HT1080 (cell line): ENCODE data around the gene SIK1.

DNA sequence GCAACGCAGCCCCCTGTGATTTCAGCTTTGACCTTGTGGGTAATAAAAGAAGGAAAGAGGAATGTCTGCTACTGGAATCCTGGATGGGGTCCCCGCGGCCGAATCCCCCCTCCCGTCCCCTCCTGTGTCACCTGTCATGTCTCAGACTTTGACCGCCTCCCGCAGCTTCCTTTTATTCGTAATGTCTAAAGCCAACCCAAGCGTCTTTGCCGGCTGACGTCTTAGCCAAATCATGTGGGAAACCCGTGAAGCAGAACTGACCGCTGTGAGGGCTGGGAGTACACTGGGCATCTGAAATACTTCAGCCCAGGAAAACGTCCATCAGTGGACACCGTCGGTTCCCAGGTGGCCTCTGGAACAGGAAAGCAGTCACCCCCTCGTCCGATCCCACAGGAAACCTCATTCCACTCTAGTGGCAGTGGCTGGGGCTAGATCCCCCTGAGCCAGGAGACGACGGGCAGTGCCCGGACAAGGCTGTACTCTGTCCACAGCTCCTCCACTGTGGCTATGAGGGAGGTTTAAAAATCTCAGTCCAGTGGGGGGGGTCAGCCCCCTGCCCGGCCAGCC lies 101.3 kb downstream of the WDR4 start:
RAMPAGE:
- cytosol, long total RNA: no peak
- long total RNA: no peak
- nucleus, long total RNA: no peak

RAMPAGE:
- cytosol, long total RNA: no peak
- long total RNA: no peak
- nucleus, long total RNA: no peak
Observed at GRCh38 chr21:42832772-42833805, 46.2 kb downstream of the WDR4 start.

DNA sequence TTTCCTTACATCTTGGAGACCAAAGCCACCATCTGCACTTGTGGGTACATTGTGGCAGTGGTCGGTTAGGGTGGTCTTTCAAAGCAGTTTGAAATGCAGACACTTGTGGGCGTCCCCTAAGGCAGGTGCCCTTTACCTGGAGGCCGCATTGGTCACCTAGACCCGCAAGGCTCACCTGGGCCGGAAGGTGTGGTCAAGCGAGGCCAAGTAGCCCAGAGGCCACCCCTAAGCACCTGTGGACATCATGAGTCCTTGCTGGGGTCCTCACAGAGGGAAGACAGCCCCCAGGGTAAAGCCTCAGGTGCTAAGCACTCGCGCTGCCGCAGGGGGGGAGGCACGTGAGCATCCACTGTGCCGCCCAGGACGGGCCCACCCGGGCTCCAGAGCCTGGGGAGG lies 702 bp upstream of the PKNOX1 start:
RAMPAGE:
- cytosol, long total RNA: no peak
- long total RNA: no peak
- nucleus, long total RNA: no peak

DNA sequence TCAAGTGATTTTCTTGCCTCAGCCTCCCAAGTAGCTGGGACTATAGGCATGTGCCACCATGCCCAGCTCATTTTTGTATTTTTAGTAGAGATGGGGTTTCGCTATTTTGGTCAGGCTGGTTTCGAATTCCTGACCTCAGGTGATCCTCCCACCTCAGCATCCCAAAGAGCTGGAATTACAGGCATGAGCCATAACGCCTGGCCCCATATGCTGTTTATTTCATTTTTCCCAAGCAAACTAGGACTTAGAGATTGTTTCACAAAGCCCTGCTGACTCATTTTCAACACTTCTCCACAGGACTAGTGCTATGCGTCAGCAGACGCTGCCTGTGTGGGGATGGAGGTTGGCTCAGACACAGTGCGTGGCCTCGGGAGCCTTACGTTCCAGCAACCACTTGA lies 22.6 kb downstream of the PKNOX1 start:
RAMPAGE:
- cytosol, long total RNA: no peak
- long total RNA: no peak
- nucleus, long total RNA: no peak

DNA sequence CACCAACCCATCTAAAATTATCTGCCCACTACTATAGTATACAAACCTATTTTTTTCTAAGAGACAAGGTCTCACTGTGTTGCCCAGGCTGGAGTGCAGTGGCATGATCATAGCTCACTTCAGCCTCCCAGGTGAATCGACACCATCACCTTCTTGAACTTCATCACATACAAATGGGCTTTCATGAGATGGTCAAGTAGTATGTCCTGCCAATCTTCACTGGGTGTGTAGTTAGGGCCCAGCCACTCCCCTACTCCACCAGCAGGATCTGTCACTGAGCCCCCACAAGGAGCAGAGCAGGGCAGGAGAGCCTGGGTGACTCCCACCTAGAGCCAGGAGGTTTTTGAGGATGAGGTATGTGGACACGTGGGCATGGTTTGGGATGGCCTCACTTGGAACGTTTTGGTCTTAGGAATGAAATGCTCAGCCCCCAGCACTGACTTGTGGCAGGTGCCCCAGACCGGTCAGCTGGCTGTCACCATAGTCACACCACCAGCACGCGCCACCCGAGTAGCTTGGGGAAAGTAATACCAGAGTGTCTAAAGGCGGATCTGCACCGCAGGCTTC lies 15.4 kb downstream of the U2AF1 start:
RAMPAGE:
- cytosol, long total RNA: no peak
- long total RNA: no peak
- nucleus, long total RNA: no peak

RAMPAGE:
- cytosol, long total RNA: no peak
- long total RNA: no peak
- nucleus, long total RNA: no peak
Observed at GRCh38 chr21:43299372-43299736, 127.6 kb downstream of the SIK1 start.

DNA sequence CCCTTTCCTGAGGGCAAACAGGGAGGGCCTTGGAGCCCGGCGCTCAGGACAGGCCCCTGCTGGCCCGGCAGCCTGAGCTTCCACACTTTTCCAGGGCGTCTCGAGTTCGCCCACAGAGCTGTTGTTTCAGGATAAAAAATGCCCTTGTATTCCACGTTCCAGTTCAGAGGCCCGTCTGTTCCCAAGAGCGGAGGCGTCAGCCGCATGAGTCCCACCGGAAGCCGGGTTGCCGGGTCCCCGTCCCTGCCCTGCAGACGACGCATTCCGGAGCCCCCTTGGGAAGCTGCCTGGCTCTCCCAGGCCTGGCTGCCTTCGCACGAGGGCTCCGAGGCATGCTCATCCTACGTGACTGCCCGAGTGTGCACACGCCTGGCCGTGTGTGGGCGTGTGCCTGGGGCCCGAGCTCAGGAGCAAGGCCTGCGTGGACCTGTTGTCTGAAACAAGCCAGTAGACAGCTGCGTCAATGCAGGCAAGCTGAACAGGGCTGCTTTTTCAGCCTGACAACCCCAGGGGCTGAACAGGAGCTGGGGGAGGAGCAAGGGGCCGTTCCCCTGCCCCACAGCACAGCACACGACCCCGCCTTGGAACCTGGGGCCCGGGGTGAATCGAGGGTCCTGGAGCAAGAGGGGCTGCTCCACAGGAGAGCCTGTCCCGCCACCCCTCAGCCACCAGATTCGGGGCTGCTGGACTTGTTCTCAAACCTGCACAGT lies 125.8 kb downstream of the SIK1 start:
RAMPAGE:
- cytosol, long total RNA: no peak
- long total RNA: no peak
- nucleus, long total RNA: no peak

DNA sequence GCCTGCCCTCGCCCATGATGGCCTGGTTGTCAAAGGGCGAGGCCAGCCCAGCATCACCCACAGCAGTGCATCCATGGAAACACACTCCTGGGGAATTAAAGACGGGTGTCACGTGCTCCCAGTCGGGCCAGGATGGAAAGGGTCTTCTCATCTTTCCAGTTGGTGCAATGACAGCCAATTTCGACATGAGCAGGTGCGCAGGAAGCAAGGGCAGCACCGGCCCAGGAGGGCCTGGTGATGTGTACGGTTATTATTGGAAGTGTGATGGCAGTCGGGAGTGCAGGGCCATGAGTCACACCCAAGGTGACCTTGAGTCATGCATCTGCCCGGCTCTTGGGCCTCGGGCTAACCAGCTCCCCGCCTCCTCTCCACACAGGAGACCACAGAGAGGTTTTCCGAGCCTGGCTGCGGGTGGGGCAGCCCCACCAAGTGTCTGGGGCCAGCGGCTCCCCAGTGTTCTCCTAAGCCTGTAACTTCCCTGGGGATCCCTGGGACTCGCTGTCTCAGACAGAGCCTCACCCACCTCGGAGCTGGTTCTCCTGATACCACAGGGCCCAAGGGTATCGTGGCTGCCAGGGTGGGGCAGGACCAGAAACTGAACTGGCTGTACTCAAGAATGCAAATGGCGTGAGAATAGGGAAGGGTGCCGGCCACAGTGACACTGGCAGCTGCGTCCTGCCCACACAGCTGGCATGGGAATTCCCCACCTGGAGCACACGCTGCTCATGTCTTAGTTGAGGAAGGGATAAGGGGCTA lies 119.8 kb downstream of the SIK1 start:
RAMPAGE:
- cytosol, long total RNA: no peak
- long total RNA: no peak
- nucleus, long total RNA: no peak

RAMPAGE:
- cytosol, long total RNA: no peak
- long total RNA: no peak
- nucleus, long total RNA: no peak
Observed at GRCh38 chr21:43318899-43319298, 108.0 kb downstream of the SIK1 start.

DNA sequence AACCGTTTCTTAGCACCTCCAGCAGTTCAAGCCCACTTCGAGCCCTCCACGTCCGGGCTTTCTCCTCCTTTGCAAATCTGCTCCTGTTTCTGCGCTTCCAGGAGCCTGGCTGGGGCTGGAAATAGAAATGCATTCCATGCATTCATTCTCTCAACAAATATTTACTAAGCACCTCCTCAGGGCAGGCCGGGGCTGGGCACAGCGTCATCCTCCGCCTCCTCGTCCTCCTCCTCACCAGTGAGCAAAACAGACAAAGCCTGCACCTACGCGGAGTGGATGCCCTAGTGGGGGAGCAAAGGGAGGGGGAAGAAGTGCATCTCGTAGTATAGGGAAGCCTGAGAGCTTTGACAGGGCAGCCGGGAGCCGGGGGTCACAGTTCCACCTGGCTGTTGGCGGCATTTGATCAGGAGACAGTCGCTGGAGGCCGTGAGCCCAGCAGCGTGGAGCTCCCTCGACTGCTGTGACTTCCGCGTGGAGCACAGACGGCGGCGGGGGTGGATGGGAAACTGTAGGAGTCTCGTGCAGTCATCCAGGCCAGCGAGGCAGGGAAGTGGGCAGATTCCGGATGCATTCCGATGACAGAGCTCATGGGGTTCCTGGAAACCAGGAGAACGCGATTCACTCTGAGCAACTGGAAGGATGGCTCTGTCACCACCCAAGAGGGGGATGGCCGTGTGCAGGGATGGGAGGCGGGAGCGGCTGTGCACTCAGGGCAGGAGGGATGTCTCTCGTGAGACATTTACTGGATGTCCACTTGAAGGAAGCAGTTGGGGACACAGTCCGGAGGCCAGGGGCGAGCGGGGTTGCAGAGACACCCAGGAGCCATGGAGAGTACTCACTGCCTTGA lies 93.4 kb downstream of the SIK1 start:
RAMPAGE:
- cytosol, long total RNA: no peak
- long total RNA: no peak
- nucleus, long total RNA: no peak

GRCh38 chr21:43344018-43344884 lies 82.7 kb downstream of the SIK1 start:
RAMPAGE:
- cytosol, long total RNA: no peak
- long total RNA: no peak
- nucleus, long total RNA: no peak

RAMPAGE:
- cytosol, long total RNA: no peak
- long total RNA: no peak
- nucleus, long total RNA: no peak
Observed at GRCh38 chr21:43373008-43373864, 53.7 kb downstream of the SIK1 start.

GRCh38 chr21:43426938-43427339 lies at the start of gene SIK1:
Gene SIK1 (minus strand): TSS chr21:43427131.
RAMPAGE:
- cytosol, long total RNA: no peak
- long total RNA: no peak
- nucleus, long total RNA: no peak

DNA sequence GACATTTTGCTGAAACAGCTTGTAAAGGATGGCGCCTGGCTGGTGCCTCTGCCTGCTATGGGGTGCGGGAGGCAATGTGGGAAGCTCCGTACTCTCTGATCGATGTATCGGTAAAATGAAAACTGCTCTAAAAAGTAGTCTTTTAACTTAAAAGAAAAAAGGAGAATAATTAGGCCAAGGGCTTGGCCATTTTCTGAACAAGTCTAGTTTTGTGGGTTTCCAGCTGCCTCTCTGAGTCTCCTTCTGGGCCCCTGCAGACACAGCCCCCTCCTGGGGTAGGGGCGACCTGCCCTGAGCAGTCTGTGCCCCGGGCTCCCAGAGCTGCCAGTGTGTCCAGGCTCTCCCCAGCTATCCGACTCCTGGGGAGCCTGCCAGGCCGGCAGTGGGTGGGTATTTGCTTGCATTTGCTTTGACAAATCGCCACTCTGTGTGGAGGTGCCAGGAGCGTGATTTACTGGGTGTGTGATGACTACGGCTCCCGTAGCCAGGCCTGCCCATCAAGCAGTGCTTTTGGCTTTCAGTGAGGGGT lies 36.5 kb upstream of the SIK1 start:
RAMPAGE:
- cytosol, long total RNA: no peak
- long total RNA: no peak
- nucleus, long total RNA: no peak

DNA sequence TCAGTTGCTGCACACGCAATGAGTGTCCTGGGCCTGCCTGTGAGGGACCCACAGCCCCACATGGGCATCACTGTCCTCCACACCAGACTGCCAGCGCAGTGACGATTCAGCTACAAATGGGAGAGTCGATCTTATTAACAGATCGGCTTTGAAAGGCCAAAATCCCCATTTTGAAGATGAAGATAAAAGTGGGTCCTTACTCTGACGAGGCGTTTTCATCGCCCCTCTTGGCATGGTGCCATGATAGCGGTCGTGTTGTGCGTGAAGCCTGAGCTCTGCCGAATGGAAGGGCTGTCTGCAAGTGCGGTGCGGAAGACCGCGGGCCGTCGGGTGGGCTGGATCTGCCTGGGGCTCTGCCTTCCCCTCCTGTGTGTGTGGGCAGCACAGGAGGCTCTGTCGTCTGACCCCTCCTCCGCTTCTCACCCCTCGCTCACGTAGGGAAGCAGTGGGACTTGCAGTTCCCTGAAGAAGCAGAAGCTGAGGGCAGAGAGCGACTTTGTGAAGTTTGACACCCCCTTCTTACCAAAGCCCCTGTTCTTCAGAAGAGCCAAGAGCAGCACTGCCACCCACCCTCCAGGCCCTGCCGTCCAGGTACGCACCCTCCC lies 29.0 kb upstream of the PDXK start:
RAMPAGE:
- cytosol, long total RNA: no peak
- long total RNA: no peak
- nucleus, long total RNA: no peak

RAMPAGE:
- cytosol, long total RNA: no peak
- long total RNA: no peak
- nucleus, long total RNA: no peak
Observed at GRCh38 chr21:43711926-43712900, 6.7 kb upstream of the PDXK start.

RAMPAGE:
- cytosol, long total RNA: no peak
- long total RNA: no peak
- nucleus, long total RNA: no peak
Observed at GRCh38 chr21:43731310-43732125, 12.6 kb downstream of the PDXK start.

RAMPAGE:
- cytosol, long total RNA: no peak
- long total RNA: no peak
- nucleus, long total RNA: no peak
Observed at GRCh38 chr21:43732126-43732822, 13.3 kb downstream of the PDXK start.

RAMPAGE:
- cytosol, long total RNA: no peak
- long total RNA: no peak
- nucleus, long total RNA: no peak
Observed at GRCh38 chr21:43756650-43757494, 19.2 kb downstream of the CSTB start.

GRCh38 chr21:43773853-43774787 lies 2.0 kb downstream of the CSTB start:
RAMPAGE:
- cytosol, long total RNA: no peak
- long total RNA: no peak
- nucleus, long total RNA: no peak